ENCODE results near the genes TTF2 and WARS2.

- PRO-cap, 2 experiments: no peak in any of the 2 experiments
- RAMPAGE, long total RNA, 4 experiments: no peak in any of the 4 experiments
Measured at GRCh38 chr1:116800651-116801226, 46.5 kb downstream of the CD2 start.

- PRO-cap, 2 experiments: no peak in any of the 2 experiments
- RAMPAGE, long total RNA, 4 experiments: no peak in any of the 4 experiments
Measured at GRCh38 chr1:116807256-116807810, 53.1 kb downstream of the CD2 start.

DNA sequence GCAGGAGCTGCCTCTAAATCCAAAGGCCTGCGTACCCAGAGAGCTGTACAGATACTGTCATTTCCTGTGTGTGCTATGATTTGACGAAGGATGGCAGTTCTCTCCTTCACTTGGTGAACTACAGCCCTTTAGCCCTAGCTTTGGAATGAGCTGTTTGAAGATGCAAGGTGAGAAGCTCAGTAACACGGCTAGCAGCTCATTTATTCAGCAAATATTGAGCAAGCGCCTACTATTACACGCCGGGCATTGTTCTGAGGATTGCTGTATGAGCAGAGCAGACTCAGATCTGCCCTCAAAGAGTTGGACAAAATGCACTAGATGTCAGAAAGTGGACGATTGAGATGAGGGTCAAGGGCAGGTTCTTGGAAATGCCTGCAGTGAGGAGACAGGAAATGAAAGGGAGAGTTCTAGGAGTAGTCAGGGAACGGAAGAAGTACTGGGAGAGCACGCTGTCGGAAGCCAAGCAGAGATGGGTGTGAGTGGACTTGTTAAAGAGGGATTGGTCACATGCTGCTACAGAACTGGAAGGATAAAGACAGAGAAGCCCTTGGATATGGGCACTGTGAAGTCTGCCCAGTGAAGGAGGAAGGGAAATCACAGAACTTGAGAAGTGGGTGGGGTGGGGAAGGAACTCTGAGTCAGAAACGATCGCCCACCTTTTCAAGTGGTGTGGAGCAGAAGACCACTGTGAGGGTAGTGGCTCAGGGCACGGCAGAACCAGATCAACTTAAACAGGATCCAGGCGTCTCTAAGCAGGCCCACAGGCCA lies 7.0 kb downstream of the PTGFRN start:
- PRO-cap, 2 experiments: no peak in any of the 2 experiments
- RAMPAGE, long total RNA, 4 experiments: no peak in any of the 4 experiments

DNA sequence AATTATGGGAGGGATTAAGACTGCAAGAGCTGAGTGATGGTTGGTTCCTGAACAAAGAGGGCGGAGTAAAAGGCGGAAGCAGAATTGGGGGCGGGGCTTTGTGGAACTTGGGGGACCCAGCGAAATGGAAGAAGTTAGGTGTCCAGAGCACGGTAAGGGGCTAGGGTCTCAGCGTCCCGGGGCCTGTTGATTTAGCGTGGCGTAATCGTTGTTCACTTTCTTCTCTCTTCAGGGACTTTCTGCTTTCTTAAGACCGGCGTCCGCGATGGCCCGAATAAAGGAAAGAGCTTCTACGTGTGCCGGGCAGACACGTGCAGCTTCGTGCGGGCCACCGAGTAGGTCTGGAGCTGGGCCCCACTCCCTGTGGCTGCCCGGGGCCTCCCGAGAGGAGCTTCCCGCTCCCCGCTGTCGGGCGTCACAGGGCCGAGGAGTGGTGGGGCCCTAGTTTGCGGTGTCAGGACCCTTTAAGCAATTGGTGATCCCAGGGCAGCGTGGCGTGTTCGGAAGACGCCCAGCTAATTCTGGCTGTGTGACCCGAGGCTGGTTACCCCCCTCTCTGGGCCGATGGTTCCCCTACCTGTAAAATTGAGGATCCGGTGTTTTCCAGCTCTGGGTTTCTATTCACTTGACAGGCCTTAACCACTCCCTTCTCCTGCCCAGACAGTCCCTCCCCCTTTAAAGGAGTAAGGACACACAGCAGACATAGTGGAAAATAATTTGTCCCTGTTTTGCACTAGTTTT lies at the start of gene TTF2:
Gene TTF2, plus strand, starts transcription at position 104 of the 741 bp plus-strand sequence.
- PRO-cap, 2 experiments: peak in 2 of 2 experiments; most common plus-strand start position 117 of the sequence (in 1)
- RAMPAGE, long total RNA, 4 experiments: start-site peak on the plus strand in 3 of 4 experiments, centred at positions 100 to 119 of the sequence, 24 to 117 reads per replicate

GRCh38 chr1:117120583-117121235 lies 840 bp downstream of the TRIM45 start:
- PRO-cap, 2 experiments: no peak in any of the 2 experiments
- RAMPAGE, long total RNA, 4 experiments: no peak in any of the 4 experiments

DNA sequence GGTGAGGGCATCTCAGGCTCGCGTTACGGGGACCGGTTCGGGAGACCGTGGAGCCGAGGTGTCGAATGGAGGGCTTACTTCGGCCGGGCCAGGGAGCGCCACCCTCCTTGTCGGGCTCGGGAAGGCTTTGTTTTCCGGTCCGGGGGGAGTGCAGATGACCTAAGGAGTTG lies 721 bp upstream of the TRIM45 start:
- PRO-cap, 2 experiments: no peak in any of the 2 experiments
- RAMPAGE, long total RNA, 4 experiments: no peak in any of the 4 experiments

DNA sequence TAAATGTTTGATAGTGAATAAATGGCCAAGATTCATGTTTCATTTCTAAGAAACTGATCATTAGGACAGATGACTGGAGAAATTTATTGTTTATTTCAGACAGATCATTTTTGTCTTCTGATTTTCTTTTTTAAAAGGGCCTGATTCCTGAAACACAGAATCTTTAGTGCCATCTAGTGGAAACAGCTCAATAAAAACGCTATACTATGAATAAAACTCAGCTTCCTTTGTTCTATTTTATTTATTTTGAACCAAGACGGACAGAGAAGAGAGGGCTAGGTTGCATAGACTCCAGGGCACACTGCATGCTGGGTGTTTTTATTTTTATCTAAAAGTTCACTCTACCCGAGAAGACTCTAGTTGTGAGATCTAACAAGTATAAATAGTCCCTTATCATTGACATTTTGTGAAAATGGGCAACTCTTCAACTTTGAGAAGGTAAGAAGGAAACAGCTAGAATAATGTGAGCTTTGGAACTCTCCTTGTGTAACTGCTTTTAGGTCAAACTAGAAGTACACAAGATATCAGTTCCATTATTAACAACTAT lies 7.1 kb upstream of the TRIM45 start:
- PRO-cap, 2 experiments: no peak in any of the 2 experiments
- RAMPAGE, long total RNA, 4 experiments: no peak in any of the 4 experiments

DNA sequence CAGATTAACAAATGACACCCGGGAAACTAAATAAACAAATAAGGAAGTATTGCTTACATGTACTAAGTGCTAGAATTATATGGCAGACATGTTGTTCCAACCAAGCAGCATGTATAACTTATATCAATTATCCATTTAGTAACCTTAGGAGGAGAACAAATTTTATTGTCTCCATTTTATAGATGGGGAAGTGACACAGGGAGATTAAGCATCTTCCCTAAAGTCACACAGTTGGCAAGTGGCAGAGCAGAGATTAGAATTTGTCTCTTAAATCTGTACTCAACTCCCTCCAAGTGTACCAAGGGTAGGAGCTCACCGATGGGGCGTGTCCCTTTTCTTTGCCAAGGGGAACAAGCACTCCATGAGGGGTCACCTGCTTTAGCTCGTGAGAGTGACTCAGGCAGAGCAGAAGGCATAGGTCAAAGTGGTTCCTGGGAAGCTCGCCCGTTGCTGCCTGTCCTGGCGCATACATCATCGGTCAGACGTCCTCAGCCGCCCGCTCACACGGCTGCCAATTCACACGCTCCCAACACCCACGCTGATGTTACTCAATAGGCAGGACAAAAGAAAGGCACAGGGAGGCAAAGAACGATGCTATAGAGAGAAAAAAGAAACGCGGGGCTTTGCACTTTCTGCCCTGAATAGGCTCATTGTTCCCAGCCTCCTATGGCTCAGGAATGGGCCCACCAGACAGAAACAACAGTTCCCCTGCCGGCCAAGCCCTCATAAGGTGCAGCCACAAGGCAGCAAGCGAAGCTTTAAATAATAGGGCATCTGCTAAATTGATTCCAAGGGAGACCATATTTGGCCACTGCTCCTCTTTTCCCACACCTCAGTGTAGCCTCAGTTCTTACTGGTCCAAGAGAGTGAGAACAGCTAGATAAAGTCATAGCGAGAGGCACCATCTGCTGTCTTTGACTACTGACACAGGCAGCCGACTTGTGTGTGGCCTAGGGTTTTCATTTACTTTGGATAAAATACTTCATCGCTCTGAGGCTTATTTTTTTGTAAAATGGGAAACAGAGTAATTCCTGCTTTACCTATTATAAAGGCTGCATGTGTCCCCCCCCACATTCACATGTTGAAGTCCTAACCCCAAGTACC lies 38.8 kb downstream of the VTCN1 start:
- PRO-cap, 2 experiments: no peak in any of the 2 experiments
- RAMPAGE, long total RNA, 4 experiments: no peak in any of the 4 experiments

GRCh38 chr1:117268669-117269557 lies 58.2 kb upstream of the VTCN1 start:
- PRO-cap, 2 experiments: no peak in any of the 2 experiments
- RAMPAGE, long total RNA, 4 experiments: no peak in any of the 4 experiments

DNA sequence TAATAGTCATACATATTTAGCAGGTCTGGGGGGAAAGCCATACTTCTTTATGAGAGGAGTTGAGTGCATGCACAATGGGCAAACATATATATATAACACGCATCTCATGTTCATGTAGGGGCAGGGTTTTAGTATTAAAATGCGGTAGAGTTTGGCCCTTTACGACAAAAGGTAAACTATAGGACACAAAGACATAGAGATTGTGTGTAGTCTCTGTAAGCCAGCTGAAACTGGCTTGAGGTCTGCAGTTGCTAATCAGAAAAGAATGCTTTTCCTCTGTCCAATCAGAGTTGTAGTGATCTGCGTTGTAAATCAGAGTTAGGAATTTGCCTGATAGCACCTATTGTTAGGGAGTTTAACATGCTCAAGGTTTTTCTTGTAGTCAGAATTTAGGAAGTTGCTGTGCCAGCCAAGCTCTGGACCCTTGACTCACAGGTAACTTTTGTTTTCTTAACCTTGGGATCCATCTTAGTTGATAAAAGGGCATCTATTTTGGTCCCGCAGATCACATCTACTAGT lies 61.2 kb upstream of the VTCN1 start:
- PRO-cap, 2 experiments: no peak in any of the 2 experiments
- RAMPAGE, long total RNA, 4 experiments: no peak in any of the 4 experiments

DNA sequence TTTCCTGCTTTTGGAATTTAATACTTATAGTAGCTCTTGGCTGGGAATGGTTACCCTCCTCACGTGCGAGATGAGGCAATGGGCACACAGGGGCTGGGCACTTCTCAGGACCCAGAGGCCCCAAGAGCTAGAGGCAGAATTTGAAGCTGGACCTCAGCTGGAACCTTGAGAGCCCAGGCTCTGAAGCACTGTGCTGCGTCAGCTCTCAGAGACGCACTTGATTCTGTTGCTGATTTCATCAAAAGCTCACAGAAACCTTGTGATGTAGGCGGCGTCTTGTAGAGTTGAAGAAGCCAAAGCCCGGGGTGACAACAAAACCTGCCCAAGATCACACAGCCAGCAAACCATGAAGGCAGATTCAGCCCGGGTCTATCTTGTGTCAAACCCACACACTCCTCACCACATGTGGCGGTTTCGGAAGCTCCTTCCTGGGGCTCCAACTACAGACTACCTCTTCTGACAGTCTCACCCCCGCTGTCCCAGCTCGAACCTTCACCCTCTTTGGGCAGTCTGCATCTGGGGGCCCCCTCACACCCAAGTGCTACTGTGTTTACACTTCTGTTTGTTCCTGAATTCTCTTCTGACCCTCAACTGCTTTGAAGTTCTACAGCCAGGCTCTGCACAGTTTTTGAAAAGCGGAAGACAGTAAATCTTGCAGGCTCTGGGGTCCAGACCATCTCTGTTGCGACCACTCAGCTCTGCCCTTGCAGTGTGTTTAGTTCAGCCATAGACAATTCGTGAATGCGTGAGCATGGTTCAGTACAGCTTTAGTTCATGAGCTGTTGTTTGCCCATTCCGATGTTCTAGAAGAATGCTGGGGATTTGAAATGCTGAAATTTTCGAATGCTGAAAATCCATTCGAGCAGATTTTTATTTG lies 50.4 kb downstream of the TENT5C start:
- PRO-cap, 2 experiments: no peak in any of the 2 experiments
- RAMPAGE, long total RNA, 4 experiments: no peak in any of the 4 experiments

GRCh38 chr1:117841108-117841657 lies 88.2 kb downstream of the GDAP2 start:
- PRO-cap, 2 experiments: no peak in any of the 2 experiments
- RAMPAGE, long total RNA, 4 experiments: no peak in any of the 4 experiments

DNA sequence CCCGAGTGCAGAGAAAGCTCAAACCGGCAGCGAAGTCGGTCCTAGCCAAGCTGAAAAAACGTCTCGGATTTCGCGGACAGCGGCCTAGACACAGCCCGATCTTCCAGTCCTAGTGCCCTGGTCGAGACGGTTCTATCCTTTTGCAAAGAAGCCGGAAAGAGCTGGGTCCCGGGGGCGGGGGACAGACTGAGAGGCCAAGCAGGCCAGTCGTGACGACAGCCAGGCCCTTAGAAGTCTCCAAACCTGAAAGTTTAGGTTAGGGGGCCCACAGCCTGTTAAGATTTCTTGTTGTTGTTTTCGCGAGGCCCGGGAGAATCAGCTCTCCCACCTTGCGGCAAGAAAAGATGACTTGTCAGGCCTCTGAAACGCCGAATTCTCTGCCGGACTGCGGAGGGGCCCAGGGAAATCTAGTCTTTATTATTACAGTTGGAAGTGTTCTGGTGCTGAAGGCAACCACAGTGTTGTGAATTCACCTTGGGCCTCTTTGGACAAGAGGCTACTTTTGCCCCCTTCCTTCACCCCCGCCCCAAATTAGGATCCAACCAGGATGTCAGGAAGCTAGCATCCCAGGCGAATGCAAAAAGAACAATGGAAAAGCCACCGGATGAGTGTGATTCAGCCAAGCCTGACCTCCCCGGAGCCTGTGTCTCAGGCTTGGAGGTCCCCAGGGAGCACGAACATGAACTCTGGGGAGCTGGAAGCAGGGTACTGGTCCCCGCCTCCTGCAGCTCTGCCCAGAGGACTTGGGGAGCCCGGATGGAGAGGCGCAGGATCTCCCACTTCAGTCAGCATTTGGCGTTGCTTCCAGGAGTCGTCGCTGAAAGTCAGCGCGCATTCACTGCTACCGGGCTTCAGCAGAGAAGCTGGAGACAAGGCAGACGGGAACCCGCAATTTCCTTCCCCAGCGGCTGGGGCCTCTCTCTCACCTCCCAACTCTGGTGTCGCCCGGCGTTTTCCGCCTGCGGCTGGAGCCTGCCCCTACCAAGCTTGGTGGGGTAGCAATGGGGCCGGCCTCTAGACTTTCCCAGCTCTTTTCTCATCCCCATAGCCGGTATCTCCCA lies 1.6 kb upstream of the TBX15 start:
- PRO-cap, 2 experiments: no peak in any of the 2 experiments
- RAMPAGE, long total RNA, 4 experiments: no peak in any of the 4 experiments

DNA sequence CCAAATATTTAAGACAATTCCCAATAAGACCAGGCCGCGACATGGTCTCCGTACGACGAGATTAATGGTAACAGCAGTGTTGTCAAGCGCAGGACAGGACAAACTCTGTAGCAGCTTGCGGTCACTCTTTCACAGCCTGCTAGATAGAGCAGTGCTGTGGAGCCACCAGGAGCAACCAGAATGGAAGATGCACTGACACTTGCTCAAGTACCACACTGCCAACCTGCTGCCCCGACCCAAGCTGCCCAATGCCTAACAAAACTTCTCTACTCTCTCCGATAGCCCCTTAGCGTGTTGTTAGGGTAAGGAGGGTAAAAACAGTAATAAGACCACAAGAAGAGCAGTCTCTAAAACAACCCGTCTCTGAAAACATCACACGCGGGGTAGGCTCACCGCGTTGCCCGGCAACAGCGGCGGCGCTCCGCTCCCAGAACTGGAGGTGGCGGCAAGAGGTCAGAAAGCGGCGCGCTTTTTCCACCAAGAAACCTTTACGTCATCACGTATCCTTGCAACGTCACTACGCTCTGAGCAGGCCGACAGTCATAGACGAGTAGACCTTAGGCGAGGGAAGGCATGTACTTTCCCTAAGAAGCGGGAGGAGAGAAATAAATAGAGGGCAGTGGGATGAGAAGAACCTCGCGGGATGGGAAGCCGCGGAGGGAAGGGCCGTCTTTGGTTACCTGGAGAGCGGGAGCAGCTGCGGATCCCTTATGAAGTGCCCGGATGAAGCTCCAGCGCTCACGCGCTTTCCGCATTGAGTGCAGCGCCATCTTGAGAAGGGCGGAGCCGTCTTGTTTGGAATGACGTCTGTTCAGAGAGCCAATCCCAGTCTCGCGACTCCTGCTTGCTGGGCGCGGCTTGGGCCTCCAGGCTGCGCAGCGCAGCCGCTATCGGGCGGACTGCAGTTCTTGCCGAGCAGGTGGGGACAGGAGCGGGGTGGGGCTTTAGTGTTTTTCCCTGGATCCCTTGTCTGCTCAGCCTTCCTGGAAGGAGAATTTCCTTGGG lies at the start of gene WARS2:
Gene WARS2, minus strand, starts transcription at position 779 of the 1,005 bp plus-strand sequence.
- PRO-cap, 2 experiments: peak in 2 of 2 experiments; most common plus-strand start position 543 of the sequence (in 2); most common minus-strand start position 762 of the sequence (in 2)
- RAMPAGE, long total RNA, 4 experiments: start-site peak on the plus strand in 4 of 4 experiments, centred at positions 540 to 869 of the sequence, 20 to 202 reads per replicate; start-site peak on the minus strand in 4 of 4 experiments, centred at positions 772 to 780 of the sequence, 21 to 117 reads per replicate

GRCh38 chr1:119372385-119373202 lies 4.0 kb downstream of the HAO2 start:
- PRO-cap, 2 experiments: no peak in any of the 2 experiments
- RAMPAGE, long total RNA, 4 experiments: no peak in any of the 4 experiments

DNA sequence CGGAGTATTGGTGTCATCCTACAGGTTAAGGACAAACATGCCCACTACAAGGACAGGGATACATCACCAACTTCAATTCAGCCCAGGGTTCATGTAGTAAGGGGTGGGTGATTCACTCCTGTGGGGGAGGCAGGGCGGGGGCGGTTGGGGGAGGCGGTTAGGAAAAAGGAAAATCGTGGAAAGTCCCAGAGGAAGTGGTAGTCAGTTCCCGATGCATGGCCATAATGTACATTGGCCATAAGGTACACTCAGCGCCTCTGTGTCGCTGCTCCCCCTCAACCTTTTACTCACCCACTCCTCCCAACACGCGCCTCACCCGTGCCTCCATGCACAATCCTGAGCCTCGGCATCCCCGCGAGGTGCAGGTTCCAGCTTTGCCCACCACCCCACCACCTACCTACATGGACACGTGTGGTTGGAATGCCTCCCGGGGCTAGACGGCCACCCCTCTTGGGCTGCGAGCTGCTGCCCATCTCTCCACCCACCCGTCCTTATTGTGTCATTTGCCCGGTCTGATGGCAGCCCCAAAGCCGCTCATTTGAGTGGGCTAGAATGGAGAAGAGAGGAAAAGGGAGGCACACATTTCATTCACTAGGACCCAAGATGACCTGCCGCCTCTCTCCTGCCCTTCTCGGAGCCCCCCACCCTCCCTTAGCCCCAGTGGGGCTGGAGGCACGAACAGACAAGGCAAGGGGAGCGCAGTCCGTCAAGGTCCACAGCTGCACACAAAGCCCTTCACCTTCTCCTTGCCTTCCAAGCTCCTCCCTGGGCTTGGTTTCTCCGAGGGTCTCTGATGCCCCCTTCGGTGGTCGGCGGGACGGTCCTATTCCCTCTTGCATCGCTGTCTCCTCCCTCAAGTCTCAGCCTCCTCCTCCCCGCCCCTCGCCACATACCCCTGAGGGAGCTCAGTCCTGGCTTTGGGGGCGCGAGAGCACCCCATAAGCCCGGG lies 840 bp downstream of the ZNF697 start:
- PRO-cap, 2 experiments: no peak in any of the 2 experiments
- RAMPAGE, long total RNA, 4 experiments: no peak in any of the 4 experiments

GRCh38 chr1:119712183-119713010 lies 663 bp downstream of the PHGDH start:
- PRO-cap, 2 experiments: no peak in any of the 2 experiments
- RAMPAGE, long total RNA, 4 experiments: no peak in any of the 4 experiments

- PRO-cap, 2 experiments: no peak in any of the 2 experiments
- RAMPAGE, long total RNA, 4 experiments: no peak in any of the 4 experiments
Measured at GRCh38 chr1:119735237-119735789, 23.6 kb downstream of the PHGDH start.

DNA sequence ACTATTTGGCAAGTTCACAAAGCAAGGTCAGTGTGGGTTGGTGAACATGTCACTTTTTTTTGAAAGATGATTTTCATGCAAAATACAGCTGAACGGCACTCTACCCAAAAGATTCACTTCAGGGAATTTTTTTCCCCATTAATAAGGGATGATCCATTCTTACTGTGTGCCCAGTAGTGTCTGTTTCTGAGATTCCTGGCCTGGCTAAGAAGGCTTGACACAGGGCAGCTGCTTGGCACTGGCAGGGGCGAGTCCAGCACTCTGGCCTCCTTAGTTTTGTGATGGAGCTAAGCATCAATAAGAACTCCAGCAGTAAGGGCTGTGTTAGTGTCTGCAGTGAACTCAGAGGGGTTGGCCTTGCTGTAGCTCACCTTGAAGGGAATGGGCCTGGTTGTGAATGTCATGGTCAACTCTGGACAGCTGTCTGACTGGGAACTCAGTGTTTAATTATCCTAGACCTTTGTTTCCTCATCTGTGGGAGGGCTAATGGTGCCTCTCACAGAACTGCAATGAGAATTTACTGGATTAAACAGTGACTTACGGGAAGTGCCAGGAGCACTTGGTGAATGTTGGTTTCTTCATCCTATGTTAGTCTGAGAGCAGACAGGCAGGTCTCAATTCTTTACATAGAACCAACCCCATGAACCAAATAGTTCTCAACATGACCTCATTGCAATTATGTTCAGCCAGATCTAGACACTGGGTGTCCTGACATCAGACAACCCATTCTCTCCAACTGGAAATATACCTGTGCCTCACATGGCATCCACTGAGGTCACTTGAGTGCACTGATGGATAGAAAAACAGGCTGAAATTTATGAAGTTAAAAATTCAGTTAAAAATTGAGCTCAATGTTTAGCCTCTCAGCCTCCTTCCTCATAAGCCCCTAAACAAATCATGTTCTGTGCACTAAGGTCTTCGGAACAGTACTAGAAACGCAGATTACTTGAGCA lies 23.7 kb downstream of the HMGCS2 start:
- PRO-cap, 2 experiments: no peak in any of the 2 experiments
- RAMPAGE, long total RNA, 4 experiments: no peak in any of the 4 experiments

DNA sequence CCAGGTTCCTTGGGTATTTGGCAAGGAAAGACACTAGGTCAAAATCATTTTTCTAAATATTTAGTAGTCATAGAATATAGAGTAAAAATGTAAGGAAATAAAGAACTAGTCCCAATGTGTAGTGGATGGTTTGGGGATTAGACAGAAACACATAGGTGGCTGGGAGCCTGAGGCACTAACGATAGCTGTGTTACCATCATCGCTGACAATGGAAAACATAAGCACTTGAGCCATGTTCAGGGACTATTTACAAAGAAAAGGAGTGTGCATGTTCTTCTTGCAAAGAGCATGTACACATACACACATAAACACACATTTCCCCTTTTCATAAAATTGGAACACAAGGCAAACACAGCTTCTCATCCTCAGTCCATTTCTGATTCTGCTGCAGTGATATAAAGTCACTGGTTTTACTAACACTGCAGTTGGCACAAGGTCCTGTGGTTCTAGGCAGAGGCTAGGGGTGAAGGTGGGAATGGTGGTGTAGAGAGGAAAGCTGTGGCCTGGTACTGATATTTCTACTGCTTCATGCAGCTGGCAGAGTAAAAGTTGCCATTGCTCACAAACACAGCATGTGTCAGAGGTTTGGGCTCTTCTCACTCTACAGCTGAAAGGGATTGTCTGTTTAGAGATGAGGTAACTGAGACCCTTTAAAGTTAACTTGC lies 620 bp downstream of the HMGCS2 start:
- PRO-cap, 2 experiments: no peak in any of the 2 experiments
- RAMPAGE, long total RNA, 4 experiments: no peak in any of the 4 experiments

All from upper lobe of left lung (tissue), 5 donors.